ENCODE measurements around the gene AMHR2.

GRCh38 chr12:53067956-53068358, 11.2 kb downstream of the SPRYD3 start:
- PRO-cap: no peak

GRCh38 chr12:53170176-53170740, 10.3 kb upstream of the ZNF740 start:
- PRO-cap: no peak

DNA sequence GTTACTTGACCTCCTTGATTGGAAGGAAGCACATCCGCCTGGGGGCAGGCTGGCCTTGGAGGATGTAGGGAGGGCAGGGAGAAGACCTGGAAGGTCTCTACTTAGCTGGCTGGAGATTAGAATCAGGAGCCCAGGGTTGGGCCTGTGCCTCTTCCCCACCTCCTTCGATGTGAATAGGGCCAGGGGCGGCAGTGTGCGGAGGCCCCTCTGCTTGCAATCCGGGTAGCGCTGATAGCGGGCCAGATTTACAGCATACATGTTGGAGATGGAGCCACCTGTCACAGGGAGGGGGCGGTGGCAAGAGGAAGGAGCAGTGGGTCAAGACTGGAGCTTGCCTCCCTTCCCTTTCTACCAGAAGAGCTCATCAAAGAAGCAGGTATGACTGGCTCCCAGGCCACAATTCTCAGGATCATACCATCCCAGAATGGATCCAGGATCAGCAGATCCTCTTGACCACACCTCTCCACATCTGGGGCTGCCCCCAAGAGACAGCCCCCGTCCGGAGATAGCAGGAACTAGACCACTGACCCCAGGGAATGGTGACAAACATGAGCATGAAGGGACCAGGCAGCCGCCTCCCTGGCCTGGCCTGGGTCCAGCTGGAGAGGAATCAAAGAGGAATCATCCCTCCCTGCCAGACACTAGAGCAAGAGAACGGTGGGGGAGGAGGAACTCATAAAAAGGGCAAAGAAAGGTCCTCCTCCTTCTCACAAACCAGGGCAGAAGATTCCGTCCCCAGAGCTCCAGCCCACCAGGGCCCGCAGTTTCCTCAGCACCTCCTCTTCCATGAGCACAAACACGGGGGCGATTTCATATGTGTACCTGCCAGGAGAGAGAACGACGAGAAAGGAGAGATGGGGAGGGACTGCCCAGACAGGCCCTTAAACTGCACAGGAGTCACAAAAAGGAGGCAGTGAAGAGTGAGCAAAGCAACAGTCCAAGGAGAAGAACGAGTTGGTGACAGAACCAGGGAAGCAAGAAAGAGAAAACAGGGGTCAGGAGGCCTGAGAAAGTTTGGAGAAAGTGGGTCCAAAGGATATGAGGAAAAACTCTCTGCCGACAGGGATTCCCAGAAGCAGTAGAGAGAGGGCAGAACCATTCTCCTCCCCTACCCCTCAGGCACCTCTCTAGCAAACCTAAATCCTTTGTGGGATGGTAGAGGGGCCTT, 9.0 kb upstream of the ZNF740 start:
- PRO-cap: no peak

DNA sequence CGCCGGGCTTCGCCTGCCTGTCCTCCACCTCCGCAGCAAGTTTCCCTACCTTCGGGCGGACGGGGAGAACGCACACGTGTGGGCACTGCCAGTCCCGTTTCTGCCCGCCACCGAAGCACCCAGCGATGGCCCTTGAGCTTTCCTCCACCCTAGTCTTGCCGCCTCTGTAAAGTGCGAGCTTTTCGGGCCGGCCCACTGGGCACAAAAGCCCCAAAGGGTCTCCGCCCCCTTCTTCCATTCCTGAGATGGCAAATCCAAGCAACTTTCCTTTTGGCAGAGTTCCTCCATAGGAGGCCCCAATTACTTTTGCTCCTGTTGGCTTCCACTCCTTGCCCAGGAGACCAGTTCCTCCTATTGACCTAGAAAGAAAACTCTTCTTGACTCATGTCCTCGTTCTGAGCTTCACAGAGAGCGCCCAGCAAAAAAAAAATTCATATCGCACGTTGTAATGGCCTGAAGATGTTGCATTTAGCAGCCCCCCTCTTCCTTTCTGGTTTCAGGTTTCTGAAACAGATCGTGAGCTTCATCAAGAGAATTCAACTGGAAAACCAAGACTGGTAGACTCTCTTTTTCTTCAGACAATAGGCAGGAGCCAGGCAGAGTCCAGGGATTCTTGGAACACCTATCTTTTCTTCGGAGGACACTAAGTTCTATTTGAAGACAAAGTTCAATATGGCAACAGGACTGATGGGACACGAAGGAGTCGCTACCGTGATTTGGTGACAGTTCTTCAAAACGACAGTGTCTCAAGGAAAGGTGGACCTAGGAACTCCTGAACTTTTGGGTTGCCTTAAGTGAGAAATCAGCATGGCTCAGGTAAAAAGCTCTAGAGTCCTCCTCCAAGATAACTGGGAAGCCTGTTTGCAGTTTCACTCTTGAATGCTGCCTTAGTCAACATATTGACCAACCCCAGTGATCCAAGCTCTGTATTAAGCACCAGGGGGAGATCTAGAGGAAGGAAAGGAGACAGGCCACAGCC, 741 bp upstream of the CSAD start:
- PRO-cap: no peak

GRCh38 chr12:53192208-53193352, 11.9 kb upstream of the CSAD start:
- PRO-cap: no peak

- PRO-cap: no peak
These were observed 4.4 kb upstream of the ITGB7 start for GRCh38 chr12:53211387-53211936.

DNA sequence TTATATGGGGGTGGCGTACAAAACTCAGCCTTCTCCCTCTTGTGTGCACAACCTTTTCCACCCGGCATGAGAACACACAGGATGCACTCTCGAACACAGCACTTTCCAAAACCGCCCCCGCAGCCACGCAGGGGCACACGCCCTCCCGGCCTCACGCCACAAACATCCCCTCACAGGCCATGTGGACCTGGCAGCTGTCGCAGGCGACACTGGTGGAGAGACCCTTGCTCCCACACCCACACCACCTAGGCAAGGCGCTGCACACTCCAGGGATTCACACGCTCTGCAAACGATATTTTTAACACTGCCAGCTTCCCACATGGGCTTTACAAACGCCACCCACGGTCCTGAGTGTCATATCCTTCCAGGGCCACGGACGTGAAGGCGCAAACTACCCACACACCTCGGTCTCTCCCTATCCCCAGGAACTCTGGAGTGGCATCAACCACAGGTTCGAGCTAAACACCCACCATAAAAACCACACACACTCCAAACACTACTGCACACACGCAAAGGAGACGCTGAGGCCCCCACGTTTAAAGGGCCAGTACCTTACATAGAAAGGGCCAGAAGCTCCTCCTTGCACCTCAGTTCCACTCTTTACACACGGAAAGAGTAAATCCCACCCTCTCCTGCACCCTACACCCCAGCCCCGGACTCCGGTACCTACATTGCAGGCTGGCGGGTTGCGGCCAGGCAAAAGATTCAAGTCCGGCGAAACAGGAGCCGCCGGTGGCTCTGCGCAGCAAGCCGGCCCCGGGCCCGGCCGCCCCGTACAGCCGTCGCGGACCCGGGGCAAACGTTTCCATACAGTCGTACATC, 12.4 kb upstream of the ITGB7 start:
- PRO-cap: bidirectional peak, plus-strand start at position 367 of the sequence, minus-strand start at position 83 of the sequence; bidirectional peak, plus-strand start at position 671 of the sequence, minus-strand start at position 432 of the sequence

GRCh38 chr12:53221463-53222082, 10.4 kb downstream of the RARG start:
- PRO-cap: bidirectional peak, plus-strand start at chr12:53221806, minus-strand start at chr12:53221592

DNA sequence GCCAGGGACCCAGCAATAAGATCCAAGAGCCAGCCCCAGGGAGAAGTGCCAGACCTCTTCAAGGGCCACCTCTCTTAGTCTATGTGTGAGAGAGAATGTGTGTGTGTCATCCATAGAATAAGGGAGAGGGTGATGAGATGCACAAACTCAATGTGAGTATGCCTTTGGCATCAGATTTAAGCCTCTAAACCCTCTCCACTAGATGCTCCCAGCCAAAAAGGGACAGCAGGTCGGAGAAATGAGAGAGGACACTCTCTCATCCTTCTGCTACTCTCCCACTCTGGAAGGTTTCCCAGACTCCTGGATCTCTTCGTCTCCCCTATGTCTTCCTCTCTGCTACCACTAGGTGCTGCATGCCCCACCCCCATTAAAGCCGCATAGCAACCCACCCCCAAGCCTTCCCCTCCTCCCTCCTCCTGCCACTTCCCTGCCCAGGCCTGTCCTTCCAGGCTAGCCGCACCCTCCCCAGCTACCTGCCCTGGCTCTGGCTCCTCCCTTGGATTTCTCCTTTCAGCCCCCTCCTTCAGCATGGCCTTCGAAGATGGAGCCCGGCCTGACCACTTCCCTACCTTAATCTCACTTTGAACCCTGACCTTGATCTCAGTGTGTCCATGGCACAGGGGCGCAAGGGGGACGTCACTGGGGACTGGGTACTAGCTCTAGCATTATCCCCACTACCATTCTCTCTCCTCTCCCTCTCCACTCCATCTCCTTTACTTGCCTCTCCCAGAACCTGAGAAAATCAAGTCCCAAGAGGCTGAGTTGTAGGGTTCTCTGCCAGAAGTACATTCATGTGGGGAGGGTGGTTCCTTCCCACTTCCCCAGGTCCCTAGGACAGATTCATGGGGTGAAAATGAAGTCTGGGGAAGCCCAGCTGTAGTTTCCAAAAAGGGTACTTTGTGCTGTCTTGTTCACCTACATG, 7.4 kb downstream of the RARG start:
- PRO-cap: no peak

DNA sequence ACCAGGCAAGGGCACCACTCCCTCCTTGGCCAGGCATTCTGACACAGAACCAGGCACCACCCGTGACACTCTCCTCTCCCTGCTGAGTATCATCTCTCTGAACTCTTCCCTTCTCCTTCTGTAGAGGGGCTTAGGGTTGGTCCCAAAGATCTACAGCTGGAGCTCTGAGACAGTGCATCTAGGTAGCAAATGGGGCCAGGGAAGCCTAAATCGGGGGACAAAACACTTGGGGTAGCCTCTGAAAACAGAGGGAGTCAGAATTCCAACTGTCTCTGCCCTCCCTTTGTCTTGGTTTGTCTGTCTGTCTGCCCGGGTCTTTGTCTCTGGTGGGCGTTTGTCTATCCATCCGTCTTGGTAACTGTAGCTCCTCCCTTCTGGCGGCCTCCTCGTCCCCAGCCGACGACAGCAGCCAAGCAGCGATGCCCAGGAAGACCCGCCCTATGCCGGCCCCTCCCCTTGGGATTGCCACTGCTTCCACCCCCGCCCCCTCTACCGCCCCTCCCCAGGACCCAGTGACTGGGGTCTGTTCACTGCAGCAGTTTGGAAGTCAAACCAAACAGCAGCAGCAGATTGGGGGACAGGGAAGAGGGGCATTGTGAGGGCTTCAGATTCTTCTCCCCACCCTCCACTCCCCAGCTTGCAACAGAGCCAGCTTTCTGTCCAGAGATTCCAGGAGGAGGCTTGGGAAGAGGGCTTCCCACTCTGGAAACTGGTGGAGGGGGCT, 2.2 kb upstream of the RARG start:
- PRO-cap: no peak

GRCh38 chr12:53324420-53324661, 2.9 kb upstream of the AAAS start:
- PRO-cap: unidirectional peak, plus-strand start at chr12:53324547

- PRO-cap: unidirectional peak, minus-strand start at chr12:53379497
These were observed 764 bp upstream of the SP1 start for GRCh38 chr12:53379024-53379799.

GRCh38 chr12:53423525-53424132, at the start of gene AMHR2:
Gene AMHR2 (plus strand): TSS chr12:53423855.
- PRO-cap: no peak

GRCh38 chr12:53481512-53482121, 17.6 kb downstream of the MAP3K12 start:
- PRO-cap: no peak

DNA sequence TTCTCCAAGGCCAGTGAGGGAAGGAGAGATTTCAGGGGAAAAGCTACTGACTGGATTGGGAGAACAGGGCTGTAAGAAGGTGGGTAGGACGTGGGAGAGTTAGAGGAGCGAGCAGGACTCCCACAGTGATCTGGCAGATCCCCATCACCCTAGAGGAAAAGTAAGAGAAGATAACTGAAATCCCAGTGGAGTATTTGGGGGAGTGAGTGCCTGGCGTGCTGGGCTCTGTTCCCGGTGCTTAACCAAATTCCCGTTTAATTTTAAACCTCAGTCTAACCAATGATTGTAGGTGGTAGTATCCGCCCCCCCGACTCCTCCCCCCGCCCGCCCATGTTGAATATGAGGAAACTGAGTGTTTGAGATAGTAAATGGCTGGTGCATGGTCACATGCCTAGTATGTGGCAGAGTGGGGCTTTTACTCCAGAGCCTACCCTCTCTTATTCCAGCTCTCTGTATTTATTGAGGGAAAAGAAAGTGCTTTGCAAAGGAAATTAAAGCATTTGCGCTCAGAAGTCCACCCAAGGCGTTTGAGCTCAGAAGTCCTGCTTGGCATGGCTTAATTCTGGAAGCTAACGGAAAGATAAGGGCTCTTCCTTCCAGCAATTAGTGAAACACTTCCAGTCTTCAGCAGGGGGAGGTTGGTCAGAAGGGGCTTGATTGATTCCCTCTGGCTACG, 1.3 kb downstream of the TARBP2 start:
- PRO-cap: no peak

- PRO-cap: no peak
These were observed 24.7 kb downstream of the ATF7 start for GRCh38 chr12:53601367-53602030.

DNA sequence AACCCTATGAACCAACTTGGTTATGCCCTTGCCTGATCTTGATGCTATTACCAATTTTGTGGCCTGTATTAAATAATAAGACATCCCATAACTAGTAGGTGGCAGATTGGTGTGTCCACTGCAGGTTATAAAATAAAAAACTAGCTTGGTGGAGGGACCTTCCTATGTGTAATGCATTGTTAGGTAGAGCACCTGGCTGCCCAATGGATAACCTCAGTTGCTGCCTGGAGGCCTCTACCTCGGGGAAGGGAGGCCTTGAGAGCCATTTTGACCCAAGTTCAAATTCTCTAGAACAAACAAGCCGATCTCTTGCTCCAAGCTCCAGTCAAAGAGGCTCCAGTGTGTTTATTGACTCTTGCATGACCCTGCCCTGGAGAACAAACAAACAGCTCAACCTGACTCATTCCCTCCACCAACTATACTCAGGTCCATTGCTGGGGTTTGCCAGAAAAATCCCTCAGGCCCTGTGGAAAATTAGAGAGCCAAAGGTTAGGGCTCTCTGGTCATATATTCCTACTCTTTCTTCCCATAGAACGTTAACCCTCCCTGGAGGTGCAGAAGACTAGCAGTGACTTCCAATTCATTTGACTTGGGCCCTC, 98.0 kb upstream of the CALCOCO1 start:
- PRO-cap: no peak

DNA sequence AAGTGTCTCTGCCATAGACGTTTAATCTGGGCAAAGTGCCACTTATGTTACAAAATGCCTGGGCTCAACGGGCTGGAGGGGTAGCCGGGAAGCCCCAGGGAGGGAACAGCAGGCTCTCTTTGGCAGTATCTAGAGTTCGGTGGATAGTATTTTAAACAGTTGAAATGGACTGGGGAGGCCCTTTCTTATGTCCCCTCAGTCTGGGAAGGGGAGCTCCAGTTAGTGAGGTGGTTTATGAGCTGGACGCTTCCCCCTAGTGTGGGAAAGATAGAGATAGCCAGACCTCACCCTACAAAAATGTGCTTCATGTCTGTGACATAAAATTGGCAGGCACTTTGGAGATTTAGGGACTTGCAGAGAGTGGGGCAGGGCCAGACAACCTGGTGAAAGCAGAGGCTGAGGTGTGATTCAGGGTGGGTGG, 5.4 kb upstream of the HOXC11 start:
- PRO-cap: no peak

DNA sequence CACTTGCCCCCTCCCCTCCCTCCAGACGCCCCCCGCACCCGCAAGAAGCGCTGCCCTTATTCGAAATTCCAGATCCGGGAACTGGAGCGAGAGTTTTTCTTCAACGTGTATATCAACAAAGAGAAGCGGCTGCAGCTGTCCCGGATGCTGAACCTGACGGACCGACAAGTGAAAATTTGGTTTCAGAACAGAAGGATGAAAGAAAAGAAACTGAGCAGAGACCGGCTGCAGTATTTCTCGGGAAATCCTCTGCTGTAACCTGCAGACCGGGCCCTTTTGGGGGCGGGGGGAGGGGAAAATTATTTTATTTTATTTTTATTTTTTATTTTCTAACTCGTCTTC, 2.2 kb downstream of the HOXC11 start:
- PRO-cap: no peak

DNA sequence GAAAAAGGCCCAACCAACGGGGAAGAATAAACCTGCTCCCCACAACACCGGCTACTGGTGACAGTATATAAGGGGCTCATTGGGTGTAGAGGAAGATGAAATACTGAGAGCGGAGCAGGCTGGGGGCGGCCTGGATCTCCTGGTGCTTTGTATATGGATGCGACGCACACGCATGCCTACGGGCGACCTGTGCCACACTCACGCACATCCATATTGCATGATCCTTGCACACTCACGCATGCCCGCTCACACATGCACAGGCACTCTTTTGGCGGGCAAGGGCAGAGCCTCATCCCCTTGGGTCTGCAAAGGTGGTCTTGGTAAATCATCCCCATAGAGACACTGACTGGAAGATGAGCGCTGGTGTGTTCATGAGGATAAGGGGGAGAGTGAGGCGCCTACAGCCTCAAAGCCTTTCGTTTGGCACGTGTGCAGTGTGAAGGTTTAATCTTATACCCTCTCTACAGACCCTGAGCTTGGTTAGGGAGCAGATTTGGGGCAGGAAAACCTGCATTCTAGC, 2.2 kb downstream of the HOXC10 start:
- PRO-cap: no peak

Data from mucosa of descending colon (tissue), 1 donor.